Skeletal muscle satellite cell (primary cell): ENCODE measurements around a stretch of chr2.

DNA sequence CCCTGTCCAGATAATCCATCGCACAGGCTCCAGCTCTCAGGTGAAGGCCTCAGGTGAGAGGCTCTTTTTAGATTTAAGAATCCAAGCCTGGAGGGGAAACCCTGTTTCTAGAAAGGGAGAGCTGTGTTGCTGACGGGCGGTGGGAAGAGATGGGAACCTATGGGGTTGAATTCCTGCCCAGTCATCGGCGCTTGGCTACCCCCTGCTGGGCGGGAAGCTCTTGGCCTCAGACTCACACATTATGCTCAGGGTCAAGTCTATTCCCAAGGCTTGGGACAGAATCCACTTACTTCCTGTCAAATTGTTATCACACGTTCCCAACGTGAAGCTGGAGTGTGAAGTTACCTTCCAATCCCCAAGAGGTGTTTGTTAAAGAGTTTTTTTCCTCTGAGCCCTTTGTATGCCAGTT, 181.9 kb upstream of the ETAA1 start:
- CAGE, long polyA plus RNA, result no peak

- CAGE, long polyA plus RNA, result no peak
These were observed 66.7 kb downstream of the ETAA1 start for GRCh38 chr2:67463715-67464356.

DNA sequence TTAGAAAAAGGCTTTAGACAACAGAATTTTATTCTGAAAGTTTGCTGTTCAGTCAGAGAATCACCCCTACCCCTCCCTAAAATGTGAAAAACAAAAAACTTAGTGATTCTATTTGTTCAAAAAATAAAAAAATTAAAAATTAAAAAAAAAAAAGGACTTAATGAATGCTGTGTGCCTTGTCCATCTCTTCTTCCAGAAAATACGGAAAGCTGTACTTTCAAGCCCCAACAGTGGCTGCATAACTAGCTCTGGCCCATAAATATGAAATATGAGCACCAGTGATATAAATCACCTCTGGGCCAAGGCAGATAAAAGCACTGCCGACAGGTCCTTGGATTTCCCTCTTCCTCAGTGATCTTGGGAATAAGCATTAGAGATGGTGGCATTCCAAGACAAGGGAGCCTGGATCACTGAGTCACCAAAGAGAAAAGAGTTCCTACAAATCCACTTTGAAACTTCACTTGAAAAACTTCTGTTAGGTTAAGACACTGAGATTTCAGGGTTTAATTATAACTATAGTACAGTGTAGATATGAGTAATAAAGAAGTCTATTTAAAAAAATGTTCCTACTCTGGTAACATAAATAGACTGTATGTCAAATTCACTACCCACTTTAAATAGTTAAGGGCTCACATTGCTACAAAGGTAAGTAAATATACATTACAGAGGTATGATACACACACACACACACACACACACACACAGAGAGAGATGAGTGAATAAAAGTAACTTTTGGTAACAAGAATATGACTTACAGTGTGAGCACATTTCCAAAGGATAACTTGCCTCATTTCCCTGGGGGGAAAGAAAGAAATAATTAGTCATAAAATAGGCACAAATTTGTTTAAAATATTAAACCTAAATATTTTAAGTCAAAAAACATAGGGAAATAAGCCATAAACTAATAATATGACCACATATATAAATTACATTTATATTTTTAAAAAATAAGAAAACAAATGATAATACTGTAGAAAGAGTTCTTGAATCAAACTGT, 35.7 kb downstream of the PPP3R1 start:
- CAGE, long polyA plus RNA, result no peak

DNA sequence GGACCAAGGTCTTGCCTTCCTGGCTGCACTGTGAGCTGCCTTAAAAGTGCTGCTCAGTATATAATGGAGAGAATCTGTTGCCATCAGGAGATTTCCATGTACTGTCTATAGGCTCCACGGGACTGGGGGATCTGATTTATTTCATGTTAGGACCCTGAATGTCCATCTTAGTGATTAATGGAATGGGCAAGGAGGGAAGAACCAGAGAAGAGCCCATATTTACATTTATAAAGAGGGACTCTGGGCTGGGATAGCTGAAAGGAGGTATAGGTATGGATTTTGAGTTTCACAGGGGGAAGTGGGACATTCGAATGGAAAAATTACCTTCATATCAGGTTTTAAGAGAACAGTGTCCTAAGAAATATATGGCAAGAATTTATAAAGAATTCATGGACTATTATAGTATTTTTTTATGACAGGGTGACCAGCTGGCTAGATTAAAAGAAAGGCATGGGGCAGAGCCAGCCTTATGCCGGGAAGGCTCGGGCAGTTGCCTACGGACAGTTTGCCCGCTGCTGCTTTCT, 24.3 kb downstream of the PLEK start:
- CAGE, long polyA plus RNA, result no peak

DNA sequence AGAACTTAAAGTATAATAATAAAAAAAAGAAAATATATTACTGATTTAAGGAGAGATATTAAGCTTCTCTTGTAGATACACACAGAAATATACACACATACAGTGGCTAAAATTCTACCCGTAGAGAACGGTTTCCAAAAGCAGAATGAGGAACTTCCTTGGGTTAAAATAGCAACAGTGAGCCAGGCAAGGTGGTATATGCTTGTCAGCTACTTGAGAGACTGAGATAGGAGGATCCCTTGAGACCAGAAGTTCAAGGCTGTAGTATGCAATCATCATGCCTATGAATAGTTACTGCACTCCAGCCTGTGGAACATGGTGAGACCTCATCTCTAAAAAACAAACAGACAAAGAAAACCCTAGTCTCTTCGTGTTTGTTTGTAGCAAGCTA, 46.2 kb downstream of the PLEK start:
- CAGE, long polyA plus RNA, result no peak

- CAGE, long polyA plus RNA, result no peak
These were observed 36.2 kb downstream of the PROKR1 start for GRCh38 chr2:68679239-68680410.

- CAGE, long polyA plus RNA, result no peak
These were observed 7.7 kb upstream of the ARHGAP25 start for GRCh38 chr2:68726865-68727431.

- CAGE, long polyA plus RNA, result no peak
These were observed 8.0 kb downstream of the ARHGAP25 start for GRCh38 chr2:68742623-68743012.

- CAGE, long polyA plus RNA, result no peak
These were observed 42.1 kb downstream of the ARHGAP25 start for GRCh38 chr2:68776656-68777151.

DNA sequence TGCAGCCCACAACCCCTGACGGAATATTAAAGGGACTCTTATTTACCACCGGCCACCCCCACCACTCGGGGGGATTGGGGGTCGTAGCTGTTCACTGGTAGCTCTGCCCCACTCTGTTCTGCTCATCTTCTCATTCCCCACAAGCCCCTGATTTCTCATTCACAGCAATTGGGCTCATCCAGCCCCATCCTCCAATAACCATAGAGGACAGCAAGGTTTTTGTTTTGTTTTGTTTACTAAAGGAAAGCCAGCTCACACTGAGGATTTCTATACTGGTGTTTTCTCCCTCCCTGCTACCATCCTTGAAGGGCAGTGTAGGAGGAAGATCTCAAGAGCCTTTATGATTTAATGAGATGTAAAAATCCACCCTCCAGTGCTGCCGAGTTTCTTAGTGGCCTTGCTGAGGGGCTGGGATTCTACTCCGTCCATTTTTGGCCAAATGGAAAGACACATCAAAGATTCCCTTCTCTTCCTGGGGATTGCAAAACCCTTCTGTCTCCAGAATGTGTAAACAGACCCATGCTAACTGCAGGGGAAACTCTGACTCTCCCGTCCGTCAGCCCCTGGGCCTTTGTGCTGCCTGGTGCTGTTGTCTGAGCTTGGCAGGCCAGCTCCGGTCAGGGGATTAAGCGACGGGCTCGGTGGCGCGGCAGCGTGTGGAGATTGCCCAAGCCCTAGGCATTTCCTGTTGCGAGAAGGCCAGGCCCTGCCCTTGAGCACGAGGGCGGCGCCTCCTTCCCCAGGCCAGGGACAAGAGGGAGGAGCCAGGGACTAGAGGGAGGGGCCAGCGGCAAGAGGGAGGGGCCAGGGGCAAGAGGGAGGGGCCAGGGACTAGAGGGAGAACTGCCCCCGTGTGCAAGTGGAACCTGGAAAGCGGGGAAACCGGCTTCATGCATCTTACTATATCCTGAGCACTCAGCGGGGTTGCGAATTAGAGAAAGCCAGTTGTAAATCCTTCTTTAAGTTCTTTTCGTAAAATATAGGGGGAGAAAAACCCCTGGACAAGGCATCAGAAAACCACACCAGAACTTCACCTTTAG, 165.1 kb downstream of the ANTXR1 start:
- CAGE, long polyA plus RNA, result no peak

DNA sequence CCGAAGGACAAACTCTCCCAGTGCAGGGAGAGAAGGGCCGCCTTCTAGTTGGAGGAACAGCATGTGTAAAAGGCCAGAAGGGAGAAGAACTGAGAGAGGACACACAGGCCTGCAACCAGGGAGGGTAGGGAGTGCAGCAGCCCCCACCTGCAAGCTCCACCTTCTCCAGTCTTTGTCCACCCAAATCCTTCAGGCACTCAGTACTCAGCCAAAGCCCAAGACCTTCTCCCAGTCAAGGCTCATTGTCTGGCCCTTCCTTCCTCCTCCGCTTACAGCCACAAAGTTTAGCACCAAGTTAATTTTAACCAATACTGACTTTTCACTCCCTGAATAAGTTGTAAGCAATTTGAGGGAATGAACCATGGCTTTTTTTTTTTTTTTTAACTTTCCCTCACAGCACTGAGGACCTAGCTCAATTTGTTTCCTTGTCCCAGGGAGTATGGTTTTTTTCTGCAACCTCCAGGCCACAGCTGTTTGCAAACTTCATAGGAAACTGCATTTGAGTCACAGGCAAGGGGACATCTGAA, 181.7 kb downstream of the GFPT1 start:
- CAGE, long polyA plus RNA, result no peak

DNA sequence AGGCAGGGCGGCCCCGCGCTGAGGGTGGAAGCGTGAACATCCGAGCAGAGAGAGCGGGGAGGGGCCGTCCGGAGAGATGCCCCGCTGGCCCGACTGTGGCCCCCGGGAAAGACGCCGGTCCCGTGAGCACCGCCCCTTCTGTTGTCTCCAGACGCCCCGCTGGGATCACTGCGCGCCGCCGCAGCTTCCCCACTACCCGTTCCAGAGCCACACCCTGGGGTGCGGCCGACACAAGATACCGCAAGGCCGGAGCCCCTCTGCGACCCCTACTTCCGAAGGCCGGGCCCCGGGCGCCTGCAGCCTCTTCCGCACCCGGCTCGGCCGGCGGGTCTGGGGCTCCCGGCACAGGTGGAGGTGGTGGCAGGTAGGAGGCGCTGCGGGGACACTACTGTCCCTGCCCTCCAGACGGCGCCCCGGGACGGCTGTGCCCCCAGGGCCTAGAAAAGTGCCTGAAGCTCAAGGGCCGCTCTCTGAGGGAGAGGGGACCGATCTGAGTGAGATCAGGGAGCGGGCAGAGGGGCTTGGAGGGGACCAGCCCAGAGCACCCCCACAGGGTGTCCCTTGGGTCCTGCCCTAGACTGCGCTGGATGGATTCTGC, 80.2 kb downstream of the GFPT1 start:
- CAGE, long polyA plus RNA, result no peak

DNA sequence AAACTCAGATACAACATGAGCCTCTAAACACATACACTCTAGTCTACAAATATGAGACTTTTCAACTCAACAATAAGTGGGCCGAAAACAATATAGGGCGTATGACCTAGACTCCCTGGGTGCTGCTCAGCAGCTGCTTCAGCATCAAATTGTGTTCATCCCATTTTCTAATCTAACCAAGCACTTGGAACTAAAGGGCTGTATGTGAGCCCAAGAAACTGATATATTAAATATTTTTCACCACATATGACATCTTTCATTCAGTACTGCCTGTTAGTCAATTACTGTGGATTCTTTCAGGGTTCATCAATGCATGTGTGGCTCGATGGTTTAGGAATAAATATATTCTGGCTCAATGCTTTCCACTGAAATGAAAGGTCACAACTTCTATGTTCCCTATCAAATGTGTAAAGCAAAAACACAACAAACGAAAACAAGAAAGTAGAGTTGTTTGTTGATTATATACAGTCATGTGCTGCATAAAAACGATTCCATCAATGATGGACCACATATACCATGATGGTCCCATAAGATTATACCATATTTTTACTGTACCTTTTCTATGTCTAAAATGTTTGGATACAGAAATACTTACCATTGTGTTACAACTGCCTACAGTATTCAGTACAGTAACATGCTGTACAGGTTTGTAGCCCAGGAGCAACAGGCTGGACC, 23.5 kb upstream of the NFU1 start:
- CAGE, long polyA plus RNA, result no peak

GRCh38 chr2:69590144-69590730, 53.3 kb downstream of the AAK1 start:
- CAGE, long polyA plus RNA, result no peak

GRCh38 chr2:69618372-69619316, 24.9 kb downstream of the AAK1 start:
- CAGE, long polyA plus RNA, result no peak

GRCh38 chr2:69740282-69740640, 1.7 kb upstream of the ANXA4 start:
- CAGE, long polyA plus RNA, result no peak

- CAGE, long polyA plus RNA, result no peak
These were observed 2.6 kb downstream of the ANXA4 start for GRCh38 chr2:69744544-69745018.

GRCh38 chr2:69946540-69947266, 14.7 kb downstream of the ASPRV1 start:
- CAGE, long polyA plus RNA, result no peak

GRCh38 chr2:70044688-70045499, 42.4 kb upstream of the PCBP1 start:
- CAGE, long polyA plus RNA, result no peak

DNA sequence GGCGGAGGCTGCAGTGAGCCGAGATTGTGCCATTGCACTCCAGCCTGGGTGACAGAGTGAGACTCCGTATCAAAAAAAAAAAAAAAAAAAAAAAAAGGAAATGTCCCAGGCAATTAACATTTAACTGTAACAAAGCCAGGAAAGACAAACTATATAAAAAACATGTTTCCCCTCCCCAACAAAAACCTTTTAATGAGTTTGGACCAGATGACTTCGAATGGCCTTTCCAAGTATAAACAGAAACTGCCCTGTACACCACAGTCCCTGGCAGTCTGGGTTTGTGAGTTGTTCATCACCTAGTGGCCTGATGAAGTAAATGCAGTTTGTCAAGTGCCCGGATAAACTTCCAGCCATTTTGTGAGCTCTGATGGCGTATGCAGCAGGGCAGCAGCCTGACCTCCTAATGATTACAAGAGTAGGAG, 16.6 kb upstream of the PCBP1 start:
- CAGE, long polyA plus RNA, result no peak